K562 (cell line): ENCODE data around the genes MVB12B, RPL12 and TOR2A.

DNA sequence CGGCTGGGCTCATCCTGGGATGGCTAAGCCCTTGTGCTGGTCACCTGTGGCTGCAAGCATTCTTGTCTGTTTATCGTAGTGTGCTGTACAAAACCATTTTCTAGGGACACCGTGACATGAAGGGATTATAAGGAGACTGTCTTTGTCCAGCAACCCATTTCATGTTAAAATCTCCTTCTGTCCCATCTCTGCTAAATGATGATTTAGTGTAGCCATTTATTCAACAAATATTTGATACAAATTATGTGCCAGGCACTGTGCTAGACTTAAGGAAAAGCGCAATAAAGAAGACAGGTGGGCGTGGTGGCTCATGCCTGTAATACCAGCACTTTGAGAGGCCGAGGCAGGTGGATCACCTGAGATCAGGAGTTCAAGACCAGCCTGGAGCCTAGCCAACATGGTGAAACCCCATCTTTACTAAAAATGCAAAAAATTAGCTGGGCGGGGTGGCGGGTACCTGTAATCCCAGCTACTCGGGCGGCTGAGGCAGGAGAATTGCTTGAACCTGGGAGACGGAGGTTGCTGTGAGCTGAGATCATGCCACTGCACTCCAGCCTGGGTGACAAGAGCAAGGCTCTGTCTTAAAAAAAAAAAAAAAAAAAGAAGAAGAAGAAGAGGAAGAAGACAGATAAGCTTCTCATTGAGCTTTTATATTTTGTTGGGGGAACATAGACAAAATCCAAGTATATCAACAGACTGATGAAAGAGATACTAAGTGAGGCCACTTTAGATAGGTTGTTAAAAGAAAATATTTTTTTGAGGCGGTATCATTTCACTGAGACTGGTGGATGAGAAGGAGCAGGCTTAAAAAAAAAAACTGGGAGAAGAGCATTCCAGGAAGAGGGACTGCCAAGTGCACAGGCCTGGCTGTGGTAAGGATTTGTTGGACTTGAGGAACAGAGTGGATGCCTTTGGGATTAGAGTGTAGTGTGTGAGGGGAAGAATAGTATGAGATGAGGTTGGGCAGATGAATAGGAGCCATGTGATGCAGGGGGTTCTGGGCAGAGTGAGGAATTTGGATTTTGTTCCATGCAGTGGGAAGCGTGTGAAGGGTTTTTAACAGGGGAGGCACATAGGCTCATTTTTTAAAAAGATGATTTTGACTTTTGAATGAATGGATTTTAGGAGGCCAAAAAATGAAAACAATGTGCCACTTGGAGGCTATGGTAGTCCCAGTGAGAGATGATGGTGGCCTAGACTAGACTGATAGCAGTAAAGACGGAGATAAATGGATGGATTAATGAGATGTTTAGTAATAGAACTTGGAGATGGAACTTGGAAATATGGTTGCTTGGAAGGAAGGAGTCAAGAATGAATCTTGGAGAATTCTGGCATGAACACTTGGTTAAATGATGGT is 57.7 kb downstream of the PBX3 start:
- RAMPAGE, long total RNA: no peak
- RRBS: no CpG with 5 or more reads among the region's 14 CpGs
PRO-cap:
- standard: no peak
- CoPRO, capped RNA only, 2 experiments: no peak in any of the 2 experiments
- CoPRO, capped and uncapped RNA, 2 experiments: no peak in any of the 2 experiments
- CoPRO, uncapped RNA only, 2 experiments: no peak in any of the 2 experiments
CAGE:
- cytosol, long polyA plus RNA: no peak
- long polyA plus RNA: no peak
- nucleolus, long total RNA: no peak
- nucleus, long polyA plus RNA: no peak

DNA sequence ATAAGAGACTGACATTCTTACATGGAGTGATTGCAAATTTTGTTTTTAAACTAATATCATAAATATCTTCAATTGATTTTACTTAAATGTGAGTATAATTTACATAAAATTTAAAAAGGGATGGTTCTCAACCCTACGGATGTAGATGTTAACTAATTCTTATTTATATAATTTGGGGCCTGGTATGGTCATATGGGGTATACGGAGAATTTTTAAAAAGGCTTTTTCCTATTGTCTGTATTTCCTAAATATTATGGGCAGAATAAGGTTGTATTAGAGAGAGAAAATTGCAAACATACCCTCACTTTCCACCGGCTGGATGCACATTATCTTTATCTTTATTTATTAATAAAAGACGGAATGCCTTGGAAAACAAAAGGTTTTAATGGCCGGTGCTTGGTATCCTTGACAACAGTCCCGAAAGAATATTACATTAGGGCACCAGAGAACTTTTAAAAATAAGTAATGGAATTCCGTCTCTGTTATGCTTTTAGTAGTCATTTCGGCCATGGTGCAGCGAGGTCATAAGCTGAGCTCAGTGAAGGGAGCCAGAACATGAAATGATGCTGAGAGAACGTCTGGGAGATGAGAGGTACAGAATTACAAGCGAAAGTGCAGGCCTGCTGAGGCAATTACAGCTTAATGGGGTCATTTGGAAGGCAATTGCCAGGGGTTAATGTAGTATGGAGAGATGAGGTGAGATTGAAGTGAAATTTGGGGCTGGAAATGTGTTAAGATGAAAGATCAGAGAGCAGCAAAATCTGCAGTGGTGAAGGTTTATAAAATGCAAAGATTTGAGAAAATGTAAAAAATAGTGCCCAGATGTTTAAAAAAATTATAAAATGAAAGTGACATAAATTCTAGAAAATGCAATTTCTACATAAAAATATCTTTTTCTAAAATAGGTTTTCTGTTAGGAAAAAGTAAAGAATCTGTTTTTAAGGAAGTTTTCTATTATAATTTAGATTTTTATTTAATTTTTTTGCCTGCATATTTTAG is 96.3 kb downstream of the PBX3 start:
- RAMPAGE, long total RNA: no peak
- RRBS: 13% methylated on average over 1 of the region's 11 CpGs
PRO-cap:
- standard: no peak
- CoPRO, capped RNA only, 2 experiments: no peak in any of the 2 experiments
- CoPRO, capped and uncapped RNA, 2 experiments: no peak in any of the 2 experiments
- CoPRO, uncapped RNA only, 2 experiments: no peak in any of the 2 experiments
CAGE:
- cytosol, long polyA plus RNA: no peak
- long polyA plus RNA: no peak
- nucleolus, long total RNA: no peak
- nucleus, long polyA plus RNA: no peak

GRCh38 chr9:126326432-126327502 is at the start of gene MVB12B:
Gene MVB12B, plus strand, starts transcription at chr9:126326829.
- RAMPAGE, long total RNA: no peak
- RRBS: 29% methylated on average over 40 of the region's 140 CpGs
PRO-cap:
- standard: no peak
- CoPRO, capped RNA only, 2 experiments: no peak in any of the 2 experiments
- CoPRO, capped and uncapped RNA, 2 experiments: no peak in any of the 2 experiments
- CoPRO, uncapped RNA only, 2 experiments: no peak in any of the 2 experiments
CAGE:
- cytosol, long polyA plus RNA: no peak
- long polyA plus RNA: no peak
- nucleolus, long total RNA: no peak
- nucleus, long polyA plus RNA: no peak

- RAMPAGE, long total RNA: no peak
- RRBS: 6% methylated on average over 4 of the region's 38 CpGs
PRO-cap:
- standard: no peak
- CoPRO, capped RNA only, 2 experiments: no peak in any of the 2 experiments
- CoPRO, capped and uncapped RNA, 2 experiments: no peak in any of the 2 experiments
- CoPRO, uncapped RNA only, 2 experiments: no peak in any of the 2 experiments
CAGE:
- cytosol, long polyA plus RNA: no peak
- long polyA plus RNA: no peak
- nucleolus, long total RNA: no peak
- nucleus, long polyA plus RNA: no peak
Measured at GRCh38 chr9:126337582-126338461, 11.2 kb downstream of the MVB12B start.

- RAMPAGE, long total RNA: no peak
- RRBS: no CpG with 5 or more reads among the region's 11 CpGs
PRO-cap:
- standard: no peak
- CoPRO, capped RNA only, 2 experiments: no peak in any of the 2 experiments
- CoPRO, capped and uncapped RNA, 2 experiments: no peak in any of the 2 experiments
- CoPRO, uncapped RNA only, 2 experiments: no peak in any of the 2 experiments
CAGE:
- cytosol, long polyA plus RNA: no peak
- long polyA plus RNA: no peak
- nucleolus, long total RNA: no peak
- nucleus, long polyA plus RNA: no peak
Measured at GRCh38 chr9:126366585-126367061, 40.0 kb downstream of the MVB12B start.

DNA sequence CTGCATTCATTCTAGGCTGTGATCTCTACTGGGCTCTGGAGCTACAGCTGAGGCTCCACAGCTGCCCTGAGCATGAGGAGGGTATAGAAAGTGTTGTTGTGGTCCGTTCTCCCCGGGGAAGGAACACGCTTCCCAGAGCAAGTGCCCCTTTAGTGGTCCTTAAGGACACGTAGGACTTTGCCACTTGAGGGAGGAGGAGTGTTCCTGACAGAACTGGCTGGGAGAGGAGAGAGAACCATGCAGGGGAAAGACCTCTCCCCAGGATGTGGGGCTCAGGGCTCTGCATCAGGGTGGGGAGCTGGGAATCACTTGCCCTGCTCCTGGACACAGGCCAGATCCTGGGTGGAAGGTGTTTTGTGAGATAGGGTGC is 117.3 kb upstream of the LMX1B start:
- RAMPAGE, long total RNA: no peak
- RRBS: no CpG with 5 or more reads among the region's 4 CpGs
PRO-cap:
- standard: no peak
- CoPRO, capped RNA only, 2 experiments: no peak in any of the 2 experiments
- CoPRO, capped and uncapped RNA, 2 experiments: no peak in any of the 2 experiments
- CoPRO, uncapped RNA only, 2 experiments: no peak in any of the 2 experiments
CAGE:
- cytosol, long polyA plus RNA: no peak
- long polyA plus RNA: no peak
- nucleolus, long total RNA: no peak
- nucleus, long polyA plus RNA: no peak

DNA sequence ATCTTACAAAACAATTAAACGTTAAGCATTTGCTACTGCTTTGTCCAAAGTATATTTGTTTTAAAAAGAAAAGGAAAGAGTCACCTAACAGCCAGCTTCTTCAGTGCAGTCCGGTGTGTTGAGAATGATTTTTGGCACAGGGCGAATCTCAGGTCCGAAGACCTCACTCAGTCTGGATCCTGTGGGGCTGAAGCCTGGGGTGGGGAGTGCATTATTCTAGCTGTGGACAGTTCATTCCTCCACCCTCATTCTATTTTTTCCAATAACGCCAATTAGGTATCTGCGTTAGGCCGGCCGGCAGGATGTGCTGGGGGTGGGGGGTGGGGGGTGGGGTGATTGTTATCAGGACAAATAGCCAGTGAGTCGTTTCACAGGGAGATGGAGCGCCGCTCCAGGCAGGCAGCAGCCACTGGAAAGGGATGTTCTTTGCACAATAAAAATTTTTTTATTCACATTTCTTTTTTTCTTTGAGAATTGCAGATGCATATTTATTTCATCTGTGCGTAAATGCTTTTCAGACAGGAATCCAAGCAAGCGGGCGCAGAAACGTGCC is 3.9 kb downstream of the LMX1B start:
- RAMPAGE, long total RNA: no peak
- RRBS: no CpG with 5 or more reads among the region's 15 CpGs
PRO-cap:
- standard: no peak
- CoPRO, capped RNA only, 2 experiments: no peak in any of the 2 experiments
- CoPRO, capped and uncapped RNA, 2 experiments: no peak in any of the 2 experiments
- CoPRO, uncapped RNA only, 2 experiments: no peak in any of the 2 experiments
CAGE:
- cytosol, long polyA plus RNA: no peak
- long polyA plus RNA: no peak
- nucleolus, long total RNA: no peak
- nucleus, long polyA plus RNA: no peak

- RAMPAGE, long total RNA: no peak
- RRBS: no CpG with 5 or more reads among the region's 11 CpGs
PRO-cap:
- standard: no peak
- CoPRO, capped RNA only, 2 experiments: no peak in any of the 2 experiments
- CoPRO, capped and uncapped RNA, 2 experiments: no peak in any of the 2 experiments
- CoPRO, uncapped RNA only, 2 experiments: no peak in any of the 2 experiments
CAGE:
- cytosol, long polyA plus RNA: no peak
- long polyA plus RNA: no peak
- nucleolus, long total RNA: no peak
- nucleus, long polyA plus RNA: no peak
Measured at GRCh38 chr9:126672788-126673122, 59.0 kb downstream of the LMX1B start.

DNA sequence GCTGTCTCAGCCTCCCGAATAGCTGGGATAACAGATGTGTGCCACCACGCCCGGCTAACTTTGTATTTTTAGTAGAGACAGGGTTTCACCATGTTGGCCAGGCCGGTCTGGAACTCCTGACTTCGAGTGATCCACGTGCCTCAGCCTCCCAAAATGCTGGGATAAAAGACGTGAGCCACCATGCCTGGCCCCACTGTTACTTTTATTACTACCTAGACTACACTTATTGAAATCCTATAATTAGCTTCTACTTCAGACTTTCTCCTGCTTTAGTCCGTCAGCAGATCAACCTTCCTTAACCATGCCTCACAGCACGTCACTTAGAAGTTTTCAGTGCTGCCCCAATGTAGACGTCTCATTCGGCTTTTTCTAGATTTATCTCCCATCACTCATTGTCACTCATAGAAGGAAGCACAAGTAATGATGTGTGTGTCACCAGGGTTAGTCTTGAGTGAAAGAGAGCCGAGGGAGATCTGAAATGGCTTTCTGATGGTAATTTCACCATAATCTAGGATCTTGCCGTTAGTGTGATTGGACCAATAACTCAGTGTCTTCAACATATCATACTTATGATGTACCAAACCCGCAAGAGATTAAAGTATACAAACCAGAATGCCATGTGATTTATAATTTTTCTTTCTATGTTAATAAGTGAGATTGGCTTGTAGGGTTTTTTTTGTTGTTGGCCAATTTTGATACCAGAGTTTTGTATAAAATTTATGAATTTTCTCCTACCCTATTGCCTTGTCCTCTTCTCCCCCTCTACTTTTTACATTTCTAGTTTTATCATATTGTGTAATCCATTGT is 8.5 kb downstream of the ZBTB43 start:
- RAMPAGE, long total RNA: no peak
- RRBS: no CpG with 5 or more reads among the region's 14 CpGs
PRO-cap:
- standard: no peak
- CoPRO, capped RNA only, 2 experiments: no peak in any of the 2 experiments
- CoPRO, capped and uncapped RNA, 2 experiments: no peak in any of the 2 experiments
- CoPRO, uncapped RNA only, 2 experiments: peak in 1 of 2 experiments; most common plus-strand start position 344 of the sequence (in 1)
CAGE:
- cytosol, long polyA plus RNA: no peak
- long polyA plus RNA: no peak
- nucleolus, long total RNA: no peak
- nucleus, long polyA plus RNA: no peak

GRCh38 chr9:127126956-127127490 is 4.6 kb upstream of the ANGPTL2 start:
- RAMPAGE, long total RNA: no peak
- RRBS: no CpG with 5 or more reads among the region's 2 CpGs
PRO-cap:
- standard: no peak
- CoPRO, capped RNA only, 2 experiments: no peak in any of the 2 experiments
- CoPRO, capped and uncapped RNA, 2 experiments: no peak in any of the 2 experiments
- CoPRO, uncapped RNA only, 2 experiments: no peak in any of the 2 experiments
CAGE:
- cytosol, long polyA plus RNA: no peak
- long polyA plus RNA: no peak
- nucleolus, long total RNA: no peak
- nucleus, long polyA plus RNA: no peak

- RAMPAGE, long total RNA: no peak
- RRBS: 27% methylated on average over 2 of the region's 16 CpGs
PRO-cap:
- standard: no peak
- CoPRO, capped RNA only, 2 experiments: no peak in any of the 2 experiments
- CoPRO, capped and uncapped RNA, 2 experiments: no peak in any of the 2 experiments
- CoPRO, uncapped RNA only, 2 experiments: no peak in any of the 2 experiments
CAGE:
- cytosol, long polyA plus RNA: no peak
- long polyA plus RNA: no peak
- nucleolus, long total RNA: no peak
- nucleus, long polyA plus RNA: no peak
Measured at GRCh38 chr9:127133576-127134405, 11.4 kb upstream of the ANGPTL2 start.

DNA sequence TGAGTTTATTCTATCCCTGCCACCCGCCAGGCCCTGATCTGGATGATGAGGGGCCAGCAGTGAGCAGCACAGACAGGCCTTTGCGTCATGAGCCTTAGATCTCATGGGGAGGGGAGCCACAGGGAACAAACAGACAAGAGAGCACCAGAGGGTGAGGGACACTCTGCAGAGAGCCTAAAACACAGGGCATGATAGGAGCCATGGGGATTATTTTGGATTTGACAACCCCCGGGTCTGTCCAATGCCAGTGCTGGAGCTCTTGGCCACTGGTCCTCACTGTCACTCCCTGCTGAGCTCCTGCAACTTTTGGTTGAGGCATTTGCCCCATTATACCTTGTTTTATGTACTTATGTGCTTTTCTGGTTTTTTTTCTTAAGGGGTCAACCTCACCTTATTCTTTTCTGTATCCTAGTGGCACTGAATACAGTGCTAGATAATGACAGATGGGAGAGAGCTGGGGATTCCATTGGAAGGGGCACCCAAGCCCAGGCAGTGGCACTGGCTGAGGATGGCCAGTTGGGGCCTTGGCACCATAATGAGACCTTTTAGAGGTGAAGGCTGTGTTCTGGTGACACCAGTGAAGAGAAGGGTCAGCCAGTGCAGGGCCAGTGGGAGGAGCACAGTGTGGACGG is 33.9 kb upstream of the SLC2A8 start:
- RAMPAGE, long total RNA: no peak
- RRBS: no CpG with 5 or more reads among the region's 4 CpGs
PRO-cap:
- standard: no peak
- CoPRO, capped RNA only, 2 experiments: no peak in any of the 2 experiments
- CoPRO, capped and uncapped RNA, 2 experiments: no peak in any of the 2 experiments
- CoPRO, uncapped RNA only, 2 experiments: no peak in any of the 2 experiments
CAGE:
- cytosol, long polyA plus RNA: no peak
- long polyA plus RNA: no peak
- nucleolus, long total RNA: no peak
- nucleus, long polyA plus RNA: no peak

DNA sequence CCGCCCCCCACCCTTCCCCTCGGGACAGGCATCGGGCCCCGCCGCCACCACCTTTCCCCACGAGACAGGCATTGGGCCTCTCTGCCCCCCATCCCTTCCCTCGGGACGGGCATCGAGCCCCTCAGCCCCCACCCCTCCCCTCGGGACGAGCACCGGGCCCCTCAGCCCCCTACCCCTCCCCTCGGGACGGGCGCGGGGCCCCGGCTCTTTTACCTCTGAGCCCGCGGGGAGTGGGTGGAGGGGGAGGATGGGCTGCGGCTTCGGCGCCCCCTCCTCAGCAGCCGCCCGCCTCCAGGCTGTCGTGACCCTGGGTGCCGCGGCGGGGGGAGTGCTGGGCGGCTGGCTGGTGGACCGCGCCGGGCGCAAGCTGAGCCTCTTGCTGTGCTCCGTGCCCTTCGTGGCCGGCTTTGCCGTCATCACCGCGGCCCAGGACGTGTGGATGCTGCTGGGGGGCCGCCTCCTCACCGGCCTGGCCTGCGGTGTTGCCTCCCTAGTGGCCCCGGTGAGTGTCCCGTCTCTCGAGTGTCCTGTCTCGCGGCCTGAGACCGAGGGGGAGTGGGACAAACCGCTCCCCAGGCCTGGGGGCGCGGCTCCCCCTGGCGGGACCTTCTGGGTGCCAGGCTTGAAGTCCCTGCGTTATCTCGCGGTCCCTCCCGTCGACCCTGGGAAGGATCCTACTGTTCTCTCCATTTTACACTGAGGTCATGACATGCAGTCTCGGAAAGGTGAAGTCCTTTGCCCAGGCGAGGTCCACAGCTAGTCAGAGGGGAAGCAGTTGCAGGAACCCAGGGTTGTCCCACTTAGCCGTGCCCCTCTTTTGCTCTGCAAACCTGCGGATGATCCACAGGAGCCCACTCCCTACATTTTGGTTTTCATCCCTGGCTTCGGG is 885 bp downstream of the SLC2A8 start:
- RAMPAGE, long total RNA: no peak
- RRBS: 14% methylated on average over 17 of the region's 63 CpGs
PRO-cap:
- standard: no peak
- CoPRO, capped RNA only, 2 experiments: no peak in any of the 2 experiments
- CoPRO, capped and uncapped RNA, 2 experiments: no peak in any of the 2 experiments
- CoPRO, uncapped RNA only, 2 experiments: no peak in any of the 2 experiments
CAGE:
- cytosol, long polyA plus RNA: no peak
- long polyA plus RNA: no peak
- nucleolus, long total RNA: no peak
- nucleus, long polyA plus RNA: no peak

- RAMPAGE, long total RNA: start-site peak on the plus strand at chr9:127451500-127451533, 257 and 36 reads in 2 replicates
- RRBS: under 1% methylated on average over 21 of the region's 49 CpGs
PRO-cap:
- standard: bidirectional peak, plus-strand start at chr9:127451510, minus-strand start at chr9:127451405
- CoPRO, capped RNA only, 2 experiments: peak in 2 of 2 experiments; most common plus-strand start chr9:127451510 (in 2); most common minus-strand start chr9:127451405 (in 2)
- CoPRO, capped and uncapped RNA, 2 experiments: peak in 2 of 2 experiments; most common plus-strand start chr9:127451510 (in 2); most common minus-strand start chr9:127451405 (in 2)
- CoPRO, uncapped RNA only, 2 experiments: peak in 2 of 2 experiments; most common plus-strand start chr9:127451530 (in 1); most common minus-strand start chr9:127451405 (in 2)
CAGE:
- cytosol, long polyA plus RNA: start-site peak on the minus strand at chr9:127451368-127451388, 334 and 353 reads in 2 replicates
- long polyA plus RNA: start-site peak on the minus strand at chr9:127451367-127451393, 132 and 244 reads in 2 replicates
- nucleolus, long total RNA: no peak
- nucleus, long polyA plus RNA: start-site peak on the minus strand at chr9:127451373-127451390, 1,405 and 147 reads in 2 replicates
Measured at GRCh38 chr9:127451178-127451712, at the start of gene RPL12. Gene RPL12, minus strand, starts transcription at chr9:127451406.

DNA sequence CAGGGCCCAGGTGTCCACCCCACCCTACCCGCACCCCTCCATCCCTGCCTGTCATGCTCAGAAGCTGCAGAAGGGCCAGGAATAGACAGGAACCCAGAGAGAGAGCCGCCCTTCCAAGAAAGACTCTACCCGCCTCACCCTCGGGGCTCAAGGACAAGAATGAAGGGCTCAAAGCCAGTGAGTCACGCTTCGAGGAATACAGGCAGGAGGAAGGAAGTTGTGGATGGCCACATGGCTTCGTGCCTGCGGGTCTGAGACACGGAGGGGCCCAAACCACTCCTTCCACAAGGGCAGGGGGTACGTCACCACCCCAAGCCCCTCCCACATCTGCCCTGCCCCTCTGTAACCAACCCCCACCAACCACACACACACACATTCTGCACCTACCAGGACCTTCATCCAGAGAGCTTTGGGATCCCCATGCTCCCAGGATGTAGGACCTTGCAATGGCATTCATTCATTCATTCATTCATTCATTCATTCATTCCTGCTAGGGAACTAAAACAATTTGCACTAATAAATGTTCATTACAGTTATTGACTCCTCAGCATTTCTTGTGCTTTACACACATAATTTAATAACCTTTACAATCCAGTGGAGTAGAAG is 12.8 kb downstream of the NIBAN2 start:
- RAMPAGE, long total RNA: no peak
- RRBS: no CpG with 5 or more reads among the region's 10 CpGs
PRO-cap:
- standard: bidirectional peak, plus-strand start at position 230 of the sequence, minus-strand start at position 161 of the sequence
- CoPRO, capped RNA only, 2 experiments: peak in 2 of 2 experiments; most common plus-strand start position 201 of the sequence (in 1); most common minus-strand start position 161 of the sequence (in 2)
- CoPRO, capped and uncapped RNA, 2 experiments: no peak in any of the 2 experiments
- CoPRO, uncapped RNA only, 2 experiments: no peak in any of the 2 experiments
CAGE:
- cytosol, long polyA plus RNA: no peak
- long polyA plus RNA: no peak
- nucleolus, long total RNA: no peak
- nucleus, long polyA plus RNA: no peak

DNA sequence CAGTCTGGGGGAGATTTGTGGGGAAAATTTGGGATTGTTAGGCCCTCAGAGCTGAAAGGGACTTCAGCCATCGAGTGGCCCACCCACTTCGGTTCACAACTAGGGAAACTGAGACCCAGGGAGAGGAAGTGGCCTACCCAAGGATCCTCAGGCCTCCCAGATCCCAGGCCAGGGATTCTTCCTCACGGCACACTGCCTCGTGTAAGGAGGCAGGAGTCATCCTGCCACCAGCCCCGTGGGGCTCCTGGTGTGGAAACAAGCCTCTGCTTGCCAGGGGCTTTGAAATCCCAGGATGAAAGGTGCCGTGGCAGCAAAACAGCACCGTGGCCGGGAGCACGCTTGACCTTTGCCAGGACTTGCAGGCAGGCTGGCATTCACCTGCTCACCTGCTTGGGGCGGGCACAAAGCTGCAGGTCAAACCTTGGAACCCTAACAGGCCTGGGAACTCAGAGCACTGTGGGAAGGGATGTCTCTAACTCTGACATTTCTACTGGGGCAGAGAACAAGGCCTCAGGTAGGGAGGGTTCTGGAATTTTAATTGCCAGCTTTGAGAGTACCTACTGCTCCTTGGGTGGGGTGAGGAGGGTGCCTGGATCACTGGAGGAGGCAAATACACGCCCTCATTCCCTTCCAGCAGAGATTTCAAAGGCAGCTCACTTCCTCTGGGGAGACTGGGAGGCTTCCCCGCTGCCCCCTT is 2.5 kb downstream of the NIBAN2 start:
- RAMPAGE, long total RNA: no peak
- RRBS: no CpG with 5 or more reads among the region's 12 CpGs
PRO-cap:
- standard: no peak
- CoPRO, capped RNA only, 2 experiments: no peak in any of the 2 experiments
- CoPRO, capped and uncapped RNA, 2 experiments: no peak in any of the 2 experiments
- CoPRO, uncapped RNA only, 2 experiments: no peak in any of the 2 experiments
CAGE:
- cytosol, long polyA plus RNA: no peak
- long polyA plus RNA: no peak
- nucleolus, long total RNA: no peak
- nucleus, long polyA plus RNA: no peak

DNA sequence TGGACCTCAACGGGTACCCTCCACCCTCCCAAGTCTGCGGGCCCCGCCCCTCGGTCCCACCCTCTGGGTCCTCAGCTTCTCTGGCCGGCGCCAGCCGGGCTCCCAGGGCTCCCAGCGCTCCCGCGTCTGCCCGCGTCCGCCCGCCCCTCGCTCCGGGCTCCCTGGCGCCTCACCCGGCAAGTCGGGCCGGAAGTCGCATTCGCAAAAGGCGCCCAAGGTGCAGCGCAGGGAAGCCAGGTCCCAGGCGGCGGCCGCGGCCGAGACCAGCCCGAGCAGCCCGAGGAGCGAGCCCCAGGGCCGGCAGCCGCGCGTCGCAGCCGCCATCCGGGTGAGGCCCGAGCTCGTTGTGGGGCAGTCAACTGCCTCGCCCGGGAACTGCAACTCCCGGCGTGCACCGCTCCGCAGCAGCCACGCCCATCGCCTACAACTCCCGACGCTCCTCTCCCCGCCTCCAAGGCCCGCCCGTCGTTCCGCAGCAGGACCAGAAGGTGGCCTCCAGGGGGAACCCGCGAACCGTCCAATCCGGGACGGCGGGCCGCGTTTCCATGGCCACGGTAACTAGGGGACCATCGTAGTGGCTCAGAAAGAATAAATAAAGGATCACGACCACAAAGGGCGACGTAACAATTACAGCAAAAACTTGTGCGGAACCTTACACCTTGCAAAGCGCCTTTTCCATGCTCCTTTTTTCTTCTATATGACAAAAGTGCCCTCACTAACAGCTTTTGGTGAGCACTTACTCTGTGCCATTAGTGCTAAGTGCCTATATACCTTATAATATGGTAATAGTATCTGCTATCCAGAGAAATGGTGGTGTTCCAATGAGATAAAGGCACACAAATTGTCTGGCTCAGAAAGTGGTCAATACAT is at the start of gene TOR2A:
TSS of gene TOR2A (minus strand) at position 348 of the 870 bp plus-strand sequence.
- RAMPAGE, long total RNA: no peak
- RRBS: 3% methylated on average over 15 of the region's 71 CpGs
PRO-cap:
- standard: bidirectional peak, plus-strand start at position 179 of the sequence, minus-strand start at position 128 of the sequence; unidirectional peak, minus-strand start at position 348 of the sequence
- CoPRO, capped RNA only, 2 experiments: peak in 2 of 2 experiments; most common plus-strand start position 198 of the sequence (in 1); most common minus-strand start position 348 of the sequence (in 2)
- CoPRO, capped and uncapped RNA, 2 experiments: peak in 2 of 2 experiments; most common minus-strand start position 348 of the sequence (in 2)
- CoPRO, uncapped RNA only, 2 experiments: peak in 2 of 2 experiments; most common plus-strand start position 334 of the sequence (in 1); most common minus-strand start position 348 of the sequence (in 2)
CAGE:
- cytosol, long polyA plus RNA: no peak
- long polyA plus RNA: start-site peak on the minus strand centred at position 366 of the sequence, 41 bp wide, 115 and 238 reads in 2 replicates
- nucleolus, long total RNA: no peak
- nucleus, long polyA plus RNA: no peak